CD14-positive monocyte (primary cell): ENCODE results near the genes PATZ1 and TIMP3.

DNA sequence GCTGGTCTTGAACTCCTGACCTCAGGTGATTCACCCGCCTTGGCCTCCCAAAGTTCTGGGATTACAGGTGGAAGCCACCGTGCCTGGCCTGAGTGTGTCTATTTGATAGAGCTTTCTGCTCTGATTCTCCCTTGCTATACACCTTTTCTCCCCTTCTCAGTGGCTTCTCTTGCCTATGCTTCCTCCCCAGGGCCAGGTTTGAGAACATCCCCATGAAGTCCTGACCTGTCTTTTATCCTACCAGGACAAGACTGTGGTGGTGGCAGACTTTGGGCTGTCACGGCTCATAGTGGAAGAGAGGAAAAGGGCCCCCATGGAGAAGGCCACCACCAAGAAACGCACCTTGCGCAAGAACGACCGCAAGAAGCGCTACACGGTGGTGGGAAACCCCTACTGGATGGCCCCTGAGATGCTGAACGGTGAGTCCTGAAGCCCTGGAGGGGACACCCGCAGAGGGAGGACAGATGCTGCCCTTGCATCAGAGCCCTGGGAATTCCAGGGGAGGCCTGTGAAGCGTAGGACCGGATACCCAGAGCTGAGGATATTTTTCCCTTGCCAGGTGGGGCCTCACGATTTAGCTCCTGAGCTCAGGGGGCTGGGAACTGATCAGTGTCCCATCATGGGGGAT lies 19.9 kb downstream of the PIK3IP1 start:
- CAGE, long polyA plus RNA = no peak

DNA sequence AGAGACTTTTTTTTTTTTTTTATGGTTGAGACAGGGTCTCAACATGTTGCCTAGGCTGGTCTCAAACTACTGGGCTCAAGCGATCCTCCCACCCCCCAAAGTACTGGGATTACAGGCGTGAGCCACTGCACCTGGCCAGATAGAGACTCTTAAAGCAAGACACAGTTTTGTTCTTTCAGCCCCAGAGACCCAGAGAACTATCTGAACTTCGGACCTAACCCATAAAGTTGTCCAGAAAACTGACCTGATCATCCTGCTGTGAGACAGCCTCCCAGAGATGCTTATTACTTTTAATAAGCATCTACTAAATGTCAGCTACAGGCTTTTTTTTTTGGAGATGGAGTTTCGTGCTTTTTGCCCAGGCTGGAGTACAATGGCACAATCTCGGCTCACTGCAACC lies 8.7 kb downstream of the PIK3IP1 start:
- CAGE, long polyA plus RNA = no peak

- CAGE, long polyA plus RNA = no peak
Observed at GRCh38 chr22:31290221-31290580, 2.1 kb downstream of the PIK3IP1 start.

DNA sequence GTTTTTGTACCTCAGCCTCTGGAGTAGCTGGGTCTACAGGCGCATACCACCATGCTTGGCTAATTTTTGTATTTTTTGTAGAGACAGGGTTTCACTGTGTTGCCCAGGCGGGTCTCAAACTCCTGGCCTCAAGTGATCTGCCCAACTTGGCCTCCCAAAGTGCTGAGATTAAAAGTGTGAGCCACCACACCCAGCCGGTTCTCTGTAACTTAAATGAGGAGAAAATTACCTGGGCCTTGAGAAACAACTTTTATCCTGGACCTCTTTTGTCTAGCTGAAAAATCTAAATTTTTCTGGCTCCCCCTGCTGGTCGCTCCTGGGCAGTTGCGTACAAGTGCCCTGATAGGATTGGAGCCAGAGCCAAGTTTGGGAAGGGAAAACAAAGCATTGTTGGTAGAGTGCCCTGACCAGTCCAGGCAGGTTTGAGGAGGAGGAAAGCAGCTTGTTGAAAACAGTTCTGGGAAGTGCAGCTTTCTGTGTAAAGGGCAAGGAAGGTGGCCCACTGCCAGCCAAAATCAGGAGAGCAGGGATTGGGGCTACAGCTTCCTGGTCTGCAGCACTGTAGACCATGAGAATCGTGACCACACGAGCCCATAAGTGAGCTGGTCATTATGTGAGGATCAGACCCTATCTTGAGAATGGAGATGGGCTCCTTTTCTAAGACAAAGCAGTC lies 21.0 kb upstream of the PIK3IP1 start:
- CAGE, long polyA plus RNA = no peak

DNA sequence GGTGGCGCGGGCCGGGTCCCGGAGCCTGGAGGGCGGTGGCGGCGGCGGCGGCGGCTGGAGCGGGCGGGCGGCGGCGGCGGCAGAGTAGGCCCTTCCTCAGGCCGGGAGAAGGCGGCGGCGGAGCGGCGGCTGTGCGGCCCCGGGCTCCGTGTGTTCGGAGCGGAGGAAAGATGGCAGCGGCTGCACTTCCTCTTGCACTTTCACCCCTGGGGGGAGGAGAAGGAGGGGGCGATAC lies at the start of gene PATZ1:
Gene PATZ1, minus strand, starts transcription at position 175 of the 235 bp plus-strand sequence.
- CAGE, long polyA plus RNA = no peak

DNA sequence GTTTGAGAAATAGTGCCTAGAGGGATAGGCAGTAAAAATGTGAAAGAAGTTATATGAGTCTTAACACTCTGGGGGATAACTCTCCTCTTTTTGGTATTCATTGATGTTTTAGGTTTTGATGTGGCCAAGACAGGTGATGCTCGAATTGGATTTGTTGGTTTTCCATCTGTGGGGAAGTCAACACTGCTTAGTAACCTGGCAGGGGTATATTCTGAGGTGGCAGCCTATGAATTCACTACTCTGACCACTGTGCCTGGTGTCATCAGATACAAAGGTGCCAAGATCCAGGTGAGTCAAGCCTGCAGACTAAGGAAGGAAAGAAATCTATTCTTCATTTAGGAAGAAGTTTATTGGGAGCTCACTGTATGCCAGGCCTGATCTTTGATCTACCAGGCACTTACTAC lies 3.5 kb downstream of the DRG1 start:
- CAGE, long polyA plus RNA = no peak

- CAGE, long polyA plus RNA = no peak
Observed at GRCh38 chr22:31917238-31917602, 27.1 kb upstream of the YWHAH start.

DNA sequence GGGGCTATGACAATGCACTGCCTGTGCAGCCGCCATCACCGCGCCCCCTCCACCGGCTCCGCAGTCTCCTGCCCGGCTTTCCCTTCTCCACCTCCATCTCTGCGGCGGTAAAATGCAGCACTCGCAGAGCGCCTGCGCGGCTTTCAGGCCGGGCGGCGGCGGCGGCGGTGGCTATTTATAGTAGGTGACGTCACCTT lies 256 bp upstream of the YWHAH start:
- CAGE, long polyA plus RNA = no peak

DNA sequence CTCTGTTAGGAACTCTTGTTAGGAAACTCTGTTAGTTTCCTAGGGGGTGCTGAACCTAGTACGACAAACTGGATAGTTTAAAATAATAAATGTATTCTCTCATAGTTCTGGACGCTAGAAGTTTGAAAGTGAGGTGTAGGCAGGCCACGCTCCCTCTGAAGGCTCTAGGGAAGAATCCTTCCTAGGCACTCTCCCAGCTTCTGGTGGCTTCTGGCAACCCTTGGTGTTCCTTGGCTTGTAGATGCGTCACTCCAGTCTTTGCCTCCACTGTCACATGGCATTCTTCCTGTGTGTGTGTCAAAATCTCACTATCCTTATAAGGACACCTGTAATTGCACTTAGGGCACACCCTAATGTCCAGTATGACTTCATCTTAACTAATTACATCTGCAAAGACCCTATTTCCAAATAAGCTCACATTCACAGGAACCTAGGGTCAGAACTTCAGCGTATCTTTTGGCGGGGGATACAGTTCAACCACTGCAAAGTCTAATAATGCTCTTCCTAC lies 10.2 kb downstream of the YWHAH start:
- CAGE, long polyA plus RNA = no peak

DNA sequence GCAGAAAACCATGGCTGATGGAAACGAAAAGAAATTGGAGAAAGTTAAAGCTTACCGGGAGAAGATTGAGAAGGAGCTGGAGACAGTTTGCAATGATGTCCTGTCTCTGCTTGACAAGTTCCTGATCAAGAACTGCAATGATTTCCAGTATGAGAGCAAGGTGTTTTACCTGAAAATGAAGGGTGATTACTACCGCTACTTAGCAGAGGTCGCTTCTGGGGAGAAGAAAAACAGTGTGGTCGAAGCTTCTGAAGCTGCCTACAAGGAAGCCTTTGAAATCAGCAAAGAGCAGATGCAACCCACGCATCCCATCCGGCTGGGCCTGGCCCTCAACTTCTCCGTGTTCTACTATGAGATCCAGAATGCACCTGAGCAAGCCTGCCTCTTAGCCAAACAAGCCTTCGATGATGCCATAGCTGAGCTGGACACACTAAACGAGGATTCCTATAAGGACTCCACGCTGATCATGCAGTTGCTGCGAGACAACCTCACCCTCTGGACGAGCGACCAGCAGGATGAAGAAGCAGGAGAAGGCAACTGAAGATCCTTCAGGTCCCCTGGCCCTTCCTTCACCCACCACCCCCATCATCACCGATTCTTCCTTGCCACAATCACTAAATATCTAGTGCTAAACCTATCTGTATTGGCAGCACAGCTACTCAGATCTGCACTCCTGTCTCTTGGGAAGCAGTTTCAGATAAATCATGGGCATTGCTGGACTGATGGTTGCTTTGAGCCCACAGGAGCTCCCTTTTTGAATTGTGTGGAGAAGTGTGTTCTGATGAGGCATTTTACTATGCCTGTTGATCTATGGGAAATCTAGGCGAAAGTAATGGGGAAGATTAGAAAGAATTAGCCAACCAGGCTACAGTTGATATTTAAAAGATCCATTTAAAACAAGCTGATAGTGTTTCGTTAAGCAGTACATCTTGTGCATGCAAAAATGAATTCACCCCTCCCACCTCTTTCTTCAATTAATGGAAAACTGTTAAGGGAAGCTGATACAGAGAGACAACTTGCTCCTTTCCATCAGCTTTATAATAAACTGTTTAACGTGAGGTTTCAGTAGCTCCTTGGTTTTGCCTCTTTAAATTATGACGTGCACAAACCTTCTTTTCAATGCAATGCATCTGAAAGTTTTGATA lies 12.3 kb downstream of the YWHAH start:
- CAGE, long polyA plus RNA = no peak

DNA sequence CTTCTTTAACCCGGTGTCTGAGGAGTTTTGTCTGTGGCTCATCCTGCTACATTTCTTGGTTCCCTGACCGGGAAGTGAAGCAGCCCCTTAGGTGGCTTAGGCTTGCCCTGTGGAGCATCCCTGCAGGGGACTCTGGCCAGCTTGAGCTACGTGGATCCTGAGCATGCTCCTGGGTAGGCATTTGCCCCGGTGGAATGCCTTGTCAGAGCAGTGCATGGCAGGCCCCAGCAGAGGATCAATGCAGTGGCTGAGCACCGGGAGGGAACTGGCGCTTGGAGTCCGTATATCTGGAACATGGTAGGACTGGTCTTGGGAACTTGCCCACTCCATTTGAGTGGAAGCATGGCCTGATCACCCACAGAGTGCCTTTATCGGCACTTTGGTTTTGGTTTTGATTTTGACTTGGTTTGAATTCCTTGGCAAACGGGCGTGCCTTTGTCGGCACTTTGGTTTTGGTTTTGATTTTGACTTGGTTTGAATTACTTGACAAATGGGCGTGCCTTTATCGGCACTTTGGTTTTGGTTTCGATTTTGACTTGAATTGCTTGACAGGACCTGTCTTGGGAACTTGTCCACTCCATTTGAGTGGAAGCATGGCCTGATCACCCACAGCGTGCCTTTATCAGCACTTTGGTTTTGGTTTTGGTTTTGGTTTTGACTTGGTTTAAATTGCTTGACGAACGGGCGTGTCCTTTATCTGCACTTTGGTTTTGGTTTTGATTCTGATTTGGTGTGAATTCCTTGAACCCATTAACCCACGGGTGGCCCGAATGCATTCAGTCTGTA lies 21.3 kb downstream of the C22orf42 start:
- CAGE, long polyA plus RNA = no peak

- CAGE, long polyA plus RNA = no peak
Observed at GRCh38 chr22:32206873-32207381, 2.1 kb upstream of the RFPL2 start.

DNA sequence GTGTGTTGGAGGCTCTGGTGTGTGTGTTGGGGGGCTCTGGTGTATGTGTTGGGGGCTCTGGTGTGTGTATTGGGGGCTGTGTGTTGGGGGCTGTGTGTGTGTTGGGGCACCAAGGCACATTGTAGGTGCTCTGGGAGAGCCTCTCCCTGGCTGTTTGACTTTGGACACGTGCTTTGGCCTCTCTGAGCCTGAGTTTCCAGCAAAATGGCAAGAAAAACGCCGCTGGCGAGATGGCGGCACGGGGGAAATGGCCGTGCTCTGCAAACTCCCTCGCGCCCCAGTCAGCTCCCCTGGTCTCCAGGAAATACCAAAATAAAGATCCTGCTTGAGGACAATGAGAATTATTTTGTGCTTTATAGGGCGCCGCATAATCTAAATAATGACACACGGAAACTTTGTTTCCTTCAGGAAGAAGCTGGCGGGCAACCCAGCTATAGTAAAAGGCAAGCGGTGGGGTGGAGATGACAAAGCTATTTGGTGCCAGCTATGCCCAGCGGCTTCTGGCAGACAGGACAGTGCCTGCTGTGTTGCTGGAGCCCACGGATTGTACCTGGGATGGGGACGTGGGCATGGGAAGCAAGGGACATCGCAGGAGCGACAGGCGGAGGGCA lies 26.4 kb upstream of the RFPL3 start:
- CAGE, long polyA plus RNA = no peak

DNA sequence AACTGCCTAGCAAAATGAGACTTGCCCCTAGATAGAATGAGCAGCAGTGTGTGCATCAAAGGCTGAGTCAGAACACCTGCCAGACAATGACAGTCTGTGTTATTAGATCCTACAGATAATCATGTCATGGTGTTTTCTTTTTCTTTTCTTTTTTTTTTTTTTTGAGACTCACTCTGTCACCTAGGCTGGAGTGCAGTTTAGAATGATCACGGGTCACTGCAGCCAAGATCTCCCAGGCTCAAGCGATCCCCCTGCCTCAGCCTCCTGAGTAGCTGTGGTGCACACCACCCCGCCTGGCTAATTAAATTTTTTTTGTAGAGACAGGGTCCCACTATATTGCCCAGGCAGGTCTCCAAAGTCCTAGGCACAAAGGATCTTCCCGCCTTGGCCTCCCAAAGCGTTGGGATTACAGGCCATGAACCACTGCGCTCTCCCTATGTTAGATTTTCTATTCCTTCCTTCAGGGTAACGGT lies 1.4 kb downstream of the RTCB start:
- CAGE, long polyA plus RNA = no peak

- CAGE, long polyA plus RNA = no peak
Observed at GRCh38 chr22:32591577-32592043, 117.0 kb downstream of the FBXO7 start.

DNA sequence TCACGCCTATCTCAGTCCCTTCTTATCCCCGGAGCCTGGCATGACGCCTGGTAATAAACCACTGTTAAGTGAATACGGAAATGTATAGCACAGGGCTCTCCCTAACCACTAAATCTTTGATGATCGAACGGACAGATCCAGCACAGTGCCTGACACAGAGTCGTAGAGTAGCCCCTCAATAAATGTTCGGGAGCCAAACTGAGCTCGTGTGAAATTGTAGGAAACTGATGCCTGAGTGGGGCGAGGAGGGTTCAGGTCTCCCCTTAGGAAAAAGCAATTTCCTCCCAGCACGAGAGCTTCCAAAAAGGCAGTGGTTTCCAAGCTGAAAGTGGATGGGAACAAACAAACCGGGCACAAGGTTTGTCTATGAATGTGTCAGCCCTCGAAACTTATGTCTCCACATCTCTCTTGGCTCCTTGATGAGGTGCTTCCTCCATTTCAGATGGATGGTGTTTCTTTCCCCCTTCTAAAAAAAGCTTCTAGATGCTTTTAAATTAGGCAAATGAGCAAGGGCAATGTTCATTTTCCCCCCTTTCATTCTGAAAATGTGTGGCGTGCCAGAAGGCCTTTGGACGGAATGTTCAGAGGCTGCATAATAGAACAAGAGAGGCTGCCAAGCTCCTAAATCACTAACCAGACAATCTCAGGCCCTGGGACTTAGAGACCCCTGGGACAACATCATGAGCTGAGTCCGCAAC lies 143.6 kb downstream of the FBXO7 start:
- CAGE, long polyA plus RNA = no peak

DNA sequence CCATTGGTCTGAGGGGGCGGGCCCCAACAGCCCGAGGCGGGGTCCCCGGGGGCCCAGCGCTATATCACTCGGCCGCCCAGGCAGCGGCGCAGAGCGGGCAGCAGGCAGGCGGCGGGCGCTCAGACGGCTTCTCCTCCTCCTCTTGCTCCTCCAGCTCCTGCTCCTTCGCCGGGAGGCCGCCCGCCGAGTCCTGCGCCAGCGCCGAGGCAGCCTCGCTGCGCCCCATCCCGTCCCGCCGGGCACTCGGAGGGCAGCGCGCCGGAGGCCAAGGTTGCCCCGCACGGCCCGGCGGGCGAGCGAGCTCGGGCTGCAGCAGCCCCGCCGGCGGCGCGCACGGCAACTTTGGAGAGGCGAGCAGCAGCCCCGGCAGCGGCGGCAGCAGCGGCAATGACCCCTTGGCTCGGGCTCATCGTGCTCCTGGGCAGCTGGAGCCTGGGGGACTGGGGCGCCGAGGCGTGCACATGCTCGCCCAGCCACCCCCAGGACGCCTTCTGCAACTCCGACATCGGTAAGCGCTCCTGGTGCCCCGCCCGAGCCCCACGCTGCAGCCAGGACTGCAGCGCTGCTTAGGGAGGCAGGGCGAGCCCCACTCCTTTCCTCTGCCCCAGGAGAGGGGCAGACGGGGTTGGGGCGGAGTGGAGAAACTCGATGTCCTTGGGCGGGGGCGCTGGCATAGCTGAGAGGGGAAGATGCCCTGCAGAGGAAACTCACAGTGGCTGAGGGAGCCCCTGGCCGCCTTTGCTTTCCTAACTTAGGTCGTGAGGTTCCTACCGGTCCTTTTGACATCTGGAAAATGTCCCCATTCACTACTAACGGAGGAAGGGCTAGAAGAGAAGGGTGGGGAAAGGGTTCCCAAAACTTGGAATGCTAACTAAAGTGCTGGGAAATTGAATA lies at the start of gene TIMP3:
Gene TIMP3, plus strand, starts transcription at position 91 of the 894 bp plus-strand sequence.
- CAGE, long polyA plus RNA = no peak

DNA sequence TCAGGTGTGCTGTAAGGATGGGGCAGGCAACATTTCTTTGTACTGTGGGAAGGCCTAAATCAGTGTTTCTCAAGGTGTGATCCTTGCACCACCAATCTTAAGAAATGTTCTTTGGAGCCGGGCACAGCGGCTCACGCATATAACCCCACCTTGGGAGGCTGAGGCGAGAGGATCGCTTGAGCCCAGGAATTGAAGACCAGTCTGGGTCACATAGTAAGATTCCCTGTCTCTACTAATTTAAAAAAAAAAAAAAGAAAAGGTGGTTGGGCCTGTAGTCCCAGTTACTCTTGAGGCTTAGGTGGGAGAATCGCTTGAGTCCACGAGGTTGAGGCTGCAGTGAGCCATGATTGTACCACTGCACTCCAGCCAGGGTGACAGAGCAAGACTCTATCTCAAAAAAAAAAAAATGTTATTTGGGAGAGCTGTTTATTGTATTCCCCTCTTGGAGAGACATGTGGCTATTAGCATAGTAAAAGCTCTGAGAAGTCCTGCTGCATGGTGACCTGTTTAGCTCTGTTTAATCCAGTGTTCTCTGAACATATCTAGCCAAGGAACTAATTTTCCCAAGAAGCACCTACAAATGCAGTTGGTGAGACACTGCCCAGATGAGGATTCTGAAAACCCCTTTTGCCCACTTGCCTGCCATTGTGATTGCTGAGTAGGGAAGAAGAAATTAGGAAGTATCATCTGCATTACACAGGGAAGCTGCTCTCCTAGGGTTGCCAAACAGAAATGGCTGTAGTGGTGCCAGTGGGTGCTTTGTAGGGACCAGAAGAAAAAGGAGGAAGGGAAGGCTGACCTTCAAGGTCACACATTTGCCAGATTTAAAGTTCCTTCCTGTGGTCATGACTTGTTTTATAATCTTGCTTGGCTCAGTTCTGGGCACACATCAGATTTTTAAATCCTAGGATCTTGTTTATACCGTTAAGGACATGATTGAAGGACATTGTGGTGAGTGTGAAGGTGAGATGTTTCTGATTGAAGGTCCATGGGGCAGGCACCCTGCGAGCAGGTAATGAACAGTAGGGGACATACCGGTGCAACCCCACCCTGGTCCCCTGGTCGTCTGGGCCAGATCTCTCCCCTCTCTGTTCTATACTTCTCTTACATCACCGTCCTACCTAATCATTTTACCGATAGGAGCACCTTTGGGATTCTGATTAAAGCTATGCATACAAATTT lies 15.7 kb downstream of the TIMP3 start:
- CAGE, long polyA plus RNA = no peak

DNA sequence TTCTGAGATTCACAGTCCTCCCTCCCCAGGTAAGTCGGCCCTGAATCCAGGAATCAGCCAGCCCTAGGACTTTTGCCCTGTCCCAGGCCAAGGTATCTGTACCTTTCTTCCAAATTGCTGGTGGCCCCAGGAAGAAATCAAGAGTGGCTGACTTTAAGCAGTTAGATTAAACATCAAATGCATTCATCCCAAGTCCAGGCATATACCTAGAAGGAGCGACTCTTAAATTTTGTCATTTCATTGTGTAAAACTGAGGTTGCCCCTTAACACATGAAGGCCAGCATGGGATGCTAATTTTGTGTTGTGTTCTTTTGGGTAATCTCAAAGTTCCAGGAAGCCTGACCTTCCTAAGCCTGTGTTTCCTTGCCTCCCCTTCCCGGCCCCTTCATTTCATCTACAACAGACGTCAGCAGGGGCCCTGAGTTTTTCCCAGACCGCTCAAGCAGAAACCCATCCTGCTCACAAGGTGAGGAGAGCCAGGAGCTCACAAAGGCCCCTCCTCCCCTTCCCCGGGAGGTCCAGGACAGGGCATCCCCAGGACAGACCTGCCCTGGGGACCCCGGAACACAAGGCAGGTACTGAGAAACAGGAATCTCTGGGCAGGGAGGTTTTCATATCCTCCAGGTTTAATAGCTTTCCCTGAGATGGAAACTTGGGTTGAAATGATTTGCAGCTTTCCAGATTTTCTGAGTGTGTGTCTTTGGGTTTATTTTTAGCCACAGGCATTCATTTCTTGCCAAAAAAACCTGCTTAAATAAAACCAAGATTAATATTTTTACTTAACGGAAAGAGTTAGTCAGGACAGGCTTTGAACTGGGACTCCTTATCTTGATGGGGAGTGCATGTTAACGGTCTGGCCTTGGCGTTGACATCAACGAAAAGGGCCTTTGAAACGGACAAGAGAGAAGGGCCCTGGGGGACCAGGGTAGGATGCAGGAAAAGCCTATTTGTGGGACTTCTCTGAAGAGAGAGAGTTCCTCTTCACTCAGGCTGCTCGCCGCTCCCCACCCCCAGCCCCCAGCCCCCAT lies 38.3 kb downstream of the TIMP3 start:
- CAGE, long polyA plus RNA = no peak

- CAGE, long polyA plus RNA = no peak
Observed at GRCh38 chr22:32845510-32846091, 44.1 kb downstream of the TIMP3 start.